GM06990 (cell line): Measurements from ENCODE around the genes XRN1, PLS1 and U2SURP.

DNA sequence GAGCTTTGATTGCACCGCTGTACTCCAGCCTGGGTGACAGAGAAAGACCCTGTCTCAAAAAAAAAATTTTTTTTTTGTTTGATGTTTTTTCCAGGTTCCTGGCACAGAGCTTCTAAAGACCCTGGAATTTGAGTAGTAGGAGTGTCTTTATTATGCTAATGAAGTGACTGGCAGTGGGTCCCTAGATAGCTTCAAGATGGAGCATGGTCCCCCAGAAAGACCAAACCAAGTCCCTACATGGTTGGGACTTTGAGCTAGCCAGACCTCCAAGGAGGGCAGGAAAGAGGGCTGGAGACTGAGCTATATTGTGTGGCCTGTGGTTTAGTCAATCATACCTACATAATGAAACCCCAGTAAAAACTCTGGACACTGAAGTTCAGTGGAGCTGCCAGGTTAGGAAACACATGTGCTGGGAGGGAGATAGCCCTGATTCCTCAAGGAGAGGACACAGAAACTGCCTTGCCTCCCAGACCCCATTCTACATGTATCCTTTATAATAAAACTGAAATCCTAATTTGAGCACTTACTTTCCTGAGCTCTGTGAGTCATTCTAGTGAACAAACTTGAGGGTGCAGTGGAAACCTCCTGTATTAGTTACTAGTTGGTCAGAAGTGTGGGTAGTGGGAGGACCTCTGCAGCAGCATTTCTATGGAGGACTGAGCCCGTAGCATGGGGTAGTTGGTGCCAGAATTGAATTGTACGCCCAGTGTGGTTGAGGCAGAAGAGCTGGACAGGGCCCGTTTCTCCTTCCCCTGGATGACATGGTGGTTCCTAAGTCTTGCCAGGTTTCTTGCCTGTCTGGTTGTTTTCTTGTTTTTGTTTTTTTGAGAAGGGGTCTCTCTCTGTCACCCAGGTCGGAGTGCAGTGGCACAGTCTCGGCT is 23.8 kb downstream of the ATP1B3 start:
- RRBS: no CpG with 5 or more reads among the region's 6 CpGs

- RRBS: no CpG with 5 or more reads among the region's 2 CpGs
Measured at GRCh38 chr3:141901735-141902656, 25.6 kb downstream of the ATP1B3 start.

GRCh38 chr3:142014915-142015813 is 134.2 kb downstream of the TFDP2 start:
- RRBS: no CpG with 5 or more reads among the region's 5 CpGs

- RRBS: no CpG with 5 or more reads among the region's 3 CpGs
Measured at GRCh38 chr3:142032037-142032765, 117.1 kb downstream of the TFDP2 start.

- RRBS: no CpG with 5 or more reads among the region's 3 CpGs
Measured at GRCh38 chr3:142430781-142431390, 17.0 kb downstream of the XRN1 start.

DNA sequence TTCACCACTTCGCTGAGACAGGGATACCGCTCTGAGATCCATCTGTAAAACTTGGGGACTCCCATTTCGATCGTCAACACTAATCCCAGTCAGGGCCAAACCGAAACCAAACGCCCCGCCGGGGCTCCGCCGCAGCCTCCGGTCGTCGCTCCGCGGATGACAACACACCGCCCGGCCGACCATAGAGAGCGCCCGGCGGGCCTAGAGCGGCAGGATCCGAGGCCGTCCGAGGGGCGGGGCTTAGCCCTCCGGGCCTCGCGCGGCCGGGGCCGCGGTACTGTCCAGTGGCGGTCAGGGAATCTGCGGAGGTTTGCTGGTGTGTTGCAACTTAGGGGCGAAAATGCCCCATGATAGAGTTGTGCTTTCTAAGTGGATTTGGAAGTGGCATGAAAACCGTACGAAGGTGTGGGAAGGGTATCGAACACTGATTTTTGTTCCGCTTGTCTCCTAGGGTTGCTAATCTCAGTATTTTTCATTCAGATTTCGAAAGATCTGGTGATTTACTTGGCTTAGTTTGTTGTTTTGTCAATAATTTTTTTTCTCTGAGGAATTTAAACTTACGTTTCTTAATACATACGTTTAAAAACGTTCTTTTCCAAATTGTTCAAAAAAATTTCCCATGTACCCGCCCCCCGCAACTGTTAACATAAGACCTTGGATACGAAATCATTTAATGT is at the start of gene XRN1:
Gene XRN1, minus strand, starts transcription at position 158 of the 677 bp plus-strand sequence.
- RRBS: 4% methylated on average over 8 of the region's 47 CpGs

GRCh38 chr3:142479475-142480181 is 31.8 kb upstream of the XRN1 start:
- RRBS: no CpG with 5 or more reads among the region's 17 CpGs

- RRBS: no CpG with 5 or more reads among the region's 44 CpGs
Measured at GRCh38 chr3:142595457-142596564, at the start of gene PLS1. Gene PLS1 (plus strand): TSS chr3:142596393.

- RRBS: no CpG with 5 or more reads among the region's 3 CpGs
Measured at GRCh38 chr3:142602016-142602595, 5.9 kb downstream of the PLS1 start.

GRCh38 chr3:142613473-142614070 is 17.4 kb downstream of the PLS1 start:
- RRBS: no CpG with 5 or more reads among the region's 1 CpG

- RRBS: no CpG with 5 or more reads among the region's 1 CpG
Measured at GRCh38 chr3:142740301-142740985, 16.6 kb downstream of the TRPC1 start.

DNA sequence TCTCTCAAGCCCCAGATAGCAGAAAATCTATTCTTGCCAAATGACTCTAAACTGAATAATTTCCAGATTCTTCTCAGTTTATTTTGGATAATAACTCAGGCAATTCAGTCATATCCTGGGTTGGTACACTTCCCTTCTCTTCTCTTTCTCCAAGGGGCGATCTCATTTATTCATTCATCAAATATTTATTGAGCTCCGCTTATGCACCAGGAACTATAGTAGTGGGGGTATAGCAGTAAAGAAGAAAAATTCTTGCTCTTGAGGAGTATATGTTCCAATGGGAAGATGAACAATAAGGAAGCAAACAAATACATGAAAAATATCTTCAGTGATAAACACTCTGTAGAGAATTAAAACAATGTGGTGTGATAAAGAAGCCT is 13.5 kb upstream of the PCOLCE2 start:
- RRBS: no CpG with 5 or more reads among the region's 2 CpGs

DNA sequence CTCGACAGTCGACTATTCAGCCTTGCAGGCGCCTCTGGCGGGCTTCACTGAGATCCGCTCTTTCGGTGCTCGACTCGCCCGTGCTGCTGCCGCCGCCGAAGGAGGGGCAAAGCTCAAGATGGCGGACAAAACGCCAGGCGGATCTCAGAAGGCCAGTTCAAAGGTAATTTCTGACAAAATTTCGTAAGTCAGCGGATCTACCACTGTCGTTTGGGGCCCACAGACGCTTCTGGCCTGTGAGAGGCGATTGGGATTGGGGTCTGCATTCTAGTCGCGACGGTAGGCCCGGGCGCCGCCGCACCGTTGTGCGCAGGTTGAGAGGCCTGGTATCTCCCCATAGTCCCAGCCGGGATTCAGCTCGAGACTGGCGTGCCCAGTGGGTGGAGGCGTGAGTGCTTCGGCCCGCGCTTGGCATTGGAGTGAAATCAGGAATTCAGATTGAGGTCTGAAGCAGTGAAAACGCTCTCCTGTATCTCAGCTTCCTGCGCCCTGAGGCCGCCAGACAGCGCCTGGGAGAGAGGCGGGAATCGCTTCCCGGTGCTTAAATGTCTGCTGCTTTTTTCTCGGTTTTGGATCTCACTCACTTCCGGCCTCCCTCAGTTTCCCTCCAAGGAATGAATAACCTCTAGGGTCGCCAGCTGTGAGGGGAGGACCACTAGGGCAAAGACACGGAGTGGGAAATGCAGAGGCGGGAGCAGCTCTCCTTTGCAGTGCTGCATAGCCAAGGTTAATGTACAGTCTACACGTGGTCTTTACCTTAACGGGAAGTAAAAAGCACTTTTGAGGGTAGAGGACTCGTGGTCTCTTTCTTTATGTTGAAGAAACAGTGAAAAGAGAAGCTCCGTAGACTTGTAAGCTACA is at the start of gene U2SURP:
Gene U2SURP, plus strand, starts transcription at position 60 of the 861 bp plus-strand sequence.
- RRBS: 3% methylated on average over 7 of the region's 52 CpGs

DNA sequence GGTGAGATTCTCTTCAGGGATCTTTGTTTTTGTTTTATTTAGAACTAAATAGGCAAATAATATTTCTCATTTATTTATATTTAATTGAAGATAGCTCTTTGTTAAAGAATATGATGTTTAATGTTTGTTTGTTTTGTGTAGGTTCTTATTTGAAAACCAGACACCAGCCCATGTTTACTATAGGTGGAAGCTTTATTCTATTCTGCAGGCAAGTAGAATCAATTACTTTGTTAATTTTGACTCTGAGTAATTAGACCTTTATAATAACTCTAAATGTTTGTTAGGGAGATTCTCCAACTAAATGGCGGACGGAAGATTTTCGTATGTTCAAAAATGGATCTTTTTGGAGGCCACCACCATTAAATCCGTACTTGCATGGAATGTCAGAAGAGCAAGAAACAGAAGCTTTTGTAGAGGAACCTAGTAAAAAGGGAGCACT is 26.8 kb downstream of the U2SURP start:
- RRBS: no CpG with 5 or more reads among the region's 4 CpGs

GRCh38 chr3:143172523-143173157 is 53.1 kb downstream of the CHST2 start:
- RRBS: no CpG with 5 or more reads among the region's 5 CpGs

- RRBS: no CpG with 5 or more reads among the region's 1 CpG
Measured at GRCh38 chr3:143302281-143302480, 182.6 kb downstream of the CHST2 start.

DNA sequence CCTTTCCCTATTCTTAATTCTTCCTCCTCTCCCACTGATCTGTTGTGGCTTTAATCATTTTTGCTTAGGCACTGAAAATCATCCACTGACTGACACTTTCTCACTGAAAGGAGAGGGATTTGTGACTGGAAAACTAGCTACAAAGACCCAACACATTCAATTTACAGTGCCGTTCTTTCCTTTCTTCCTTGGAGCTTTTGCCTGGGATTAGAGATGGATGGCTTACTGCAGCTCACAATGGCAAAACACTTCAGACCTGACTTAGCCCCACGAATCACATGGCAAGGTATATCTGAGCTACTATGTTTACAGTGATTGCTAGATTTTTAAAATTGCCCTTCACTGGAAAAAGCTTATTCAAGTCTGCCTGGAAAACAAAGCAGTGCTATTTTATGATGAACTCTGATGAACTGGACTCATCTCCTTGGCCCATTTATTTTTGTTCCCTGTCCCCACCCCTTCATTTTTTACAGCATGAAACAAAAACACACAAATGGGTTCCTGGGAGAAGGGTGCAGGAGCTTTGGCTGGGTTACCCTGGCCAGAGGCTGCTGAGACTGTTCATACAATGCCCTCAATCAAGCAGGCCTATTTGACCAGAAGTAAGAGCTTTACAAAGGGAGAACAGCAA is 243.1 kb downstream of the CHST2 start:
- RRBS: no CpG with 5 or more reads among the region's 2 CpGs

DNA sequence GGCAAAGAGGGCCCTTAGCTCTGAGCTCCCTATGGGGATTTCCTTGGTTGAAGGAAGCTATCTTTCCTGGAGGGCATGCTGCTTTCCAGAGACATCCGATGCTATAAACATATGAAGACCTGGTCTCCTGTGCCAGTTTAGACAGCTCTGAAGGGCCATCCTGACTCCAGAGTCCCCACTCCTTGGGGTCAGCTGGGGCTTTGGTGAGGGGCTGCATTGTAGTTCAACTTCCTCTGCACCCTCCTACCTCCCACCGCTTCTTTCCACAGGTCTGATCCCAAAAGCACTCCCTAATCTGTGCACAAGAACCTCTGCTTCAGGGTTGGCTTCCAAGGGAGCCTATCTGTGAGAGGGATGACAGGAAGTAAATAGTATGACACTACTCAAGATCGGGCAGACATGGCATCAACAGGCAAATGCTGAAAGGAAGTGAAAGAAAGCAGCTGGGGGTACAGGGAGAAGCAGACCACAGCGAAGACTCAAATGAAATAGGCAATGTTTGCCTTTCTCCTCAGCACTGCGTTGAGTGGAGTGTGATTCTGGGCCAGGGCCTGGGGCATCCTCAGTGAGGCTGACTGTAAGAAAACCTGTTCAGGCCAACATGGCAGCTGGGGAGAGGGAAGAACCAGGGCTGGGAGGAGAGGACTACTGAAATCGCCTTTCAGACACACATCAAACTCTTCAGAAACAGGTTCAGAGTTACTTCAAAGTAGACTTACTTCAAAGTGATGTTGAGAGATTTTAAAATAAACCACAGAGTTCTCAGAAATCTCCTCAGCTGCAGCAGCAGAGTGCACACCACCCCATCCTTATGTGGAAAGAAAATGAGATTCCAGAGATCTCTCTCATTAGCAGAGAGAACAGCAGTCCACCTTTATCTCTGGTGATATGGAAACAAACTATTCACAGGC is 96.6 kb downstream of the SLC9A9 start:
- RRBS: no CpG with 5 or more reads among the region's 6 CpGs

DNA sequence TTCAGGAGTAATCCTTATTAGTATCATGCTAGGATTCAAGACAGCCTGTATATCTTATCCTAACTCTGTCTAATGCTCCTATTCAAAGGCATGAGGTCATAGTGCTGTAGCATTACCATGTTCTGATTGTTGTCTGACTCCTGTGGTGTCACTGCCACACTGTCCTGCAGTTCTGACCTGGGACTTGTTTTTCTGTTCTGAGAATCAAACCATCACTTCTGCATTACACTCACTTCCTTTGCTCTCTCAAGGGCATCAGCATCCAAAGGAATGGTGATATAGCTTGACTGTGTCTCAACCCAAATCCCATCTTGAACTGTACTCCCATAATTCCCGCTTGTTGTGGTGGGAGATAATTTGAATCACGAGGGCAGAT is 146.6 kb downstream of the DIPK2A start:
- RRBS: no CpG with 5 or more reads among the region's 2 CpGs

- RRBS: no CpG with 5 or more reads among the region's 7 CpGs
Measured at GRCh38 chr3:146156129-146157372, 4.4 kb downstream of the PLOD2 start.